Pericardium fibroblast (primary cell): ENCODE data around the genes CAPRIN1 and ABTB2.

DNA sequence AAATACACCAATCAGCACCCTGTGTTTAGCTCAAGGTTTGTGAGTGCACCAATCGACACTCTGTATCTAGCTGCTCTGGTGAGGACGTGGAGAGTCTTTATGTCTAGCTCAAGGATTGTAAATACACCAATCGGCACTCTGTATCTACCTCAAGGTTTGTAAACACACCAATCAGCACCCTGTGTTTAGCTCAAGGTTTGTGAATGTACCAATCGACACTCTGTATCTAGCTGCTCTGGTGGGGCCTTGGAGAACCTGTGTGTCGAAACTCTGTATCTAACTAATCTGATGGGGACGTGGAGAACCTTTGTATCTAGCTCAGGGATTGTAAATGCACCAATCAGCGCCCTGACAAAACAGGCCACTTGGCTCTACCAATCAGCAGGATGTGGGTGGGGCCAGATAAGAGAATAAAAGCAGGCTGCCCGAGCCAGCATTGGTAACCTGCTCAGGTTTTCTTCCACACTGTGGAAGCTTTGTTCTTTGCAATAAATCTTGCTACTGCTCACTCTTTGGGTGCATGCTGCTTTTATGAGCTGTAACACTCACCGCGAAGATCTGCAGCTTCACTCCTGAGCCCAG is 60.7 kb upstream of the CAPRIN1 start:
- RAMPAGE, long total RNA = no peak

DNA sequence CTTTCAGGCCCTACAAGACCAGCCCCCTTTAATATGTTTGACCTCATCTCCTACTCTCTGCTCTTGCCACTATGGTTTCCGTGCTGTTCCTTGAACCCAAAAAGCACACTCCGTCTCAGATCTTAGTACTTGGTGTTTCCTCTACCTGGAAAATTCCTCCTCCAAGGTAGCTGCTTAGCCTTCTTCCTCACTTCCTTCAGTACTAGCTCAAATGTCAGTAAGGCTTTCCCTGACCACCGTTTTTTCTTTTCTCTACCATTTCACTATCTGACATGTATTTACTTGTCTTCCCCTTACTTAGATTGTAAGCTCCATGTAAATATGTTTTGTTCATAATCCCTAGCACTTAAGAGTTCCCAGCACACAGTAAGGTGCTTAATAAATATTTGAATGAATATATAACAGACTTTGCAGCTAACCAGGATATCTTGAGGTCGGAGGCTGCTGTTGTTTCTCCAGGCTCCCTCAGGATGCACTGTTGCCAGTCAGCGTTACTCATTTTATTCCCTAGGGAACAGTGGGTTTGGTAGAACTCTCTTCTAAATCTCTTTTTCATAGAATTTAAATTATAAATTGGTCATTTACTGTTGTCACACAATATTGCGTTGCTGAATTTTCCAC is 1.2 kb upstream of the CAPRIN1 start:
- RAMPAGE, long total RNA = no peak

- RAMPAGE, long total RNA = no peak
Measured at GRCh38 chr11:34051301-34051938, at the start of gene CAPRIN1. TSS of gene CAPRIN1 (plus strand) at chr11:34051731.

GRCh38 chr11:34068472-34068764 is 16.9 kb downstream of the CAPRIN1 start:
- RAMPAGE, long total RNA = no peak

- RAMPAGE, long total RNA = no peak
Measured at GRCh38 chr11:34099461-34100622, 5.6 kb upstream of the NAT10 start.

GRCh38 chr11:34186136-34186939 is 80.9 kb downstream of the NAT10 start:
- RAMPAGE, long total RNA = no peak

- RAMPAGE, long total RNA = no peak
Measured at GRCh38 chr11:34309583-34310625, 47.9 kb downstream of the ABTB2 start.

GRCh38 chr11:34357558-34358124 is at the start of gene ABTB2:
TSS of gene ABTB2 (minus strand) at chr11:34358010.
- RAMPAGE, long total RNA = no peak

GRCh38 chr11:34489059-34489584 is 24.5 kb downstream of the ELF5 start:
- RAMPAGE, long total RNA = no peak

GRCh38 chr11:34599576-34599988 is 21.3 kb upstream of the EHF start:
- RAMPAGE, long total RNA = no peak

DNA sequence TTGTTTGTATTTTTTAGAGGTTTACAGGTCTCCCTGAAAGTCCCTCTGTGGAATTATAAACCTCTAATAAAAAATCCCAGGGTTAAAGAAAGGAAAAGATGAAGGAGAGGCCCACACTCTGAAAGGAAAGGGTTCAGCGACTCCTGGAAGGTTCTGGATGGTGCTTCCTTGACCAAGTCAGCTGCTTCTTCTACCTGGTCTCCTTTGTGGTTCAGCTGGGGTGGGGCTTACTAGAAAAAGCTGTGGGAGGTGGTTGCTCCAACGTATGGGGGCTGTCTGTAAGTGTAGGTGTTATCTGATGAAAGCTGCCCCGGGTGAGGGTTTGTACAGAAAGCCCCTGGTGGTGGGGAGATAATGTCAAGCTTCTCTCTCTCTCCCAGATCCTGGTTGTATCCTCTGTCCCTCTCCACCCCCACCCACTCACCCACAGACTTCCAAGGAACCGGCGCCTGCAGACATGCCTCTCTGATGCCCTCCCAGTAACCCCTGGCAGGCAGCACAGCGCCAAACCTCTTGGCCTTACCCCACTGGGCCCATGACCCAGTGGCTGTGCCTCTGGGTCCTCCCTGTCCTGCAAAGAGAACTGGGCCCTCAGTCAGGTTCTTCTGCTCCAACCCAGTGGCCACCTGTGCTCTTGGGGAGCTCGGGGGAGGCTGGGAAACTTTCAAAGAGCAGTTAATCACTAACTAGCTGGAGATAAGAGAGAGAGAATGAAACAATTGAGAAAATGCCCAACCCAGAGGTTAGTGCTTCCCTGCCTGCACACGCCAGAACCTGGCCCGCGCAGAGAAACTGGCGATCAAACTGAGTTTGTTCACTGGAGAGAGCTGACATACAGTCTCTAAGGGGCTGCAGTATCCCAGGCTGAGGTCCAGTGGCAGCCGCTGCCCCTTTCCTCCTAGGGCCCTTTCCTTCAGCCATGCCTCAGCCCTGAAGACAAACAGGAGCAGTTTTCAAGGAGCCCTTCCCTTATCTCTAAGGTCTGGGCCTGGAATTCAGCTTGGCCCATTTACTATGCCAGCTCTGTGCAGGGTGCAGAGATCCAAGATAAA is 20.4 kb upstream of the EHF start:
- RAMPAGE, long total RNA = no peak

DNA sequence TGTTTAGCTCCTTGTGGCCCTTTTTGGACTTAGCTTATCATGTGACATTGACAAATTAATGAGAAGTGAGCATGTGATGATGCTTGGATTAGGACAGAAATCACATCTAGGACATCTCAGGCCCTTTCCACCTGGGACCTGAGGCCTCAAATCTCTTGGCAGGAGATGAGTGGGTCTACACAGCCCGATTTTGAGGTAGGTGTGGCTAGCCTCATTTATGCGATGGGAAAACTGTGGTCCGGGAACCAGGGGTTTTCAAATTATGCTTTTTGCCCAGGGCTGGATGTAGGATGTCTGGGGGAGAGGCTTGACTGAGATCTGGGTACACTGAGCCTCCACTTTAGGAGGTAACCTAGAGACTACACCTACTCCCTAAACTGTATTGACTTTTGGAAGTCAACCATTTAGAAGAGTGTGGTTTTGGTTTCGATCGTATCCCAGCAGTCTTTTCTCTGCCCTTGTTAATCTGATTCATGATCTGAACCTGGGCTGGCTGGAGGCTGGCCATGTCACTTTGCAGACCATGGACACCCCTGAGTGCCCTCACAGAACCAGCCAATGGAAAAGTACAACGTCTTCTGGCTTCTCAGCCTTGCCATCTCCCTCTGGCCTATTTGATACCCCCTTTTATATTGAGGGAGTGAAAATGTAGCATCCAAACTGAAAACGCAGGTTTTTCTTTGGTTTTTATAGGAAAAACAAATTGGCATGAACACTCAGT is 10.7 kb downstream of the EHF start:
- RAMPAGE, long total RNA = no peak

DNA sequence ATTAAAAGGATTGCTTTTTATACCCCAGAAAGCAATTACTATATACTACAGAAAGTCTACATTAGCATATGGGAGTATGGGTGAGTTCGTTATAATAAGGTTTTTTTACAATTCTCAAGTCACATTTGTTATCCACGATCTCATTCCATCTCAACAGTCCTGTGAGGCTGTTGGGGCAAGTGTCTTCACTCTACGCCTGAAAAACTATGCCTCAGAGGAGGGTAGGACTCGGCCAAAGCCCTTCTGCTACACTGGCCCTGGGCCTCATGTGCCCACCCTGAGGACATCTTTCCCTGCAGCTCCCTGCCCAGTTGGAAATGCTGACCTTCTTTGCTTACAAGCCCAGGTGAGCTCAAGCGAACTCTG is 18.4 kb downstream of the EHF start:
- RAMPAGE, long total RNA = no peak

DNA sequence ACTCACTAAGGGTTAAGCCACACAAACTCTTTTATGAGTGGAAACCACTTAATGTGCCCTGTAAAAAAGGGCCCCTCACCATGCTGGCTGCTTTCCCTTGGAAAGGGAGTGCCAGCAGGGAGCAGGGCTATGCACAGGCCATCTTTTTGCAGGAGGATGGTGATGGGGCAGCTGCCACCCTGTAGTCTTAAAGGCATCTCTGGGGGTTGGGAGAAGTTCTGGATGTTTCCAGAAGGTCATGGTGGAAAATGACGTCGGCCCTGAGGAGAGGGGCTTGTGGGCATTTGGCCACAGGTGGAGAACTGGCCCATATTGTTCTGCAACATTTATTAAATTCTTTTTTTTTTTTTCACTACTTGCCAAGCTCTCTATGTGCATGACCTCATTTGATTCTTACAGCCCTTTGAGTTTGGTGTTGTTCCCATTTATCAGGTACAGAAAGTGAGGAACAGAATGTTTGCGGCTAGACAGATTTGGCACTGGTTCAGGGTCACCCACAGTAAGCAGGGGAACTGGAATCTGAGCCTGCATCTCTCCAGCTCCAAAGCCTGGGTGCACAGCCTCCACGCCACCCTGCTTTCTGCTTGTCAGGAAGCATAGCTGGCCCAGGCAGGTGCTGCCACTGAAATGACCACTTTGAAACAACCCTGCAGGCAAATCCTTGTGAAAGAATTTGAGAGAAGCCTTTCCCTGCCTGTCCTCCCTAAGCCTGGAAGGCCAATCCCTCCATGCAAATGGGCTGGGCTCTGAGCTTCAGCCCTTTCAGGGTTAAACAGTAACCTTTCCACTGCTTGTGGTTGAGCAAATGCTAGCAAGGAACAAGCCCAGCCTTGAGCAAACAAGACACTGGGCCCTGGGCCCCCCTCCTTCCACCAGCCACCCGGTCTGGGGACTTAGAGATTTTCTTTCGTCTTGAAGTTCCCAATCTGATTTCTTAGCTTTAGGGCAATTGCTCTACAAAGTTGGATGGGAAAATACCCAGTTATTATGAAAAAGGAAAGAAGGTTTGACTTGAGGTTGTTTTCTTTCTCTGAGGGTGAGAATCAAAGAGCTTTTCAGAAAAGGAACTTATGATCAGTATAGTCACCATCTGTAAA is 19.1 kb downstream of the EHF start:
- RAMPAGE, long total RNA = no peak

- RAMPAGE, long total RNA = no peak
Measured at GRCh38 chr11:34646222-34646869, 25.5 kb downstream of the EHF start.

DNA sequence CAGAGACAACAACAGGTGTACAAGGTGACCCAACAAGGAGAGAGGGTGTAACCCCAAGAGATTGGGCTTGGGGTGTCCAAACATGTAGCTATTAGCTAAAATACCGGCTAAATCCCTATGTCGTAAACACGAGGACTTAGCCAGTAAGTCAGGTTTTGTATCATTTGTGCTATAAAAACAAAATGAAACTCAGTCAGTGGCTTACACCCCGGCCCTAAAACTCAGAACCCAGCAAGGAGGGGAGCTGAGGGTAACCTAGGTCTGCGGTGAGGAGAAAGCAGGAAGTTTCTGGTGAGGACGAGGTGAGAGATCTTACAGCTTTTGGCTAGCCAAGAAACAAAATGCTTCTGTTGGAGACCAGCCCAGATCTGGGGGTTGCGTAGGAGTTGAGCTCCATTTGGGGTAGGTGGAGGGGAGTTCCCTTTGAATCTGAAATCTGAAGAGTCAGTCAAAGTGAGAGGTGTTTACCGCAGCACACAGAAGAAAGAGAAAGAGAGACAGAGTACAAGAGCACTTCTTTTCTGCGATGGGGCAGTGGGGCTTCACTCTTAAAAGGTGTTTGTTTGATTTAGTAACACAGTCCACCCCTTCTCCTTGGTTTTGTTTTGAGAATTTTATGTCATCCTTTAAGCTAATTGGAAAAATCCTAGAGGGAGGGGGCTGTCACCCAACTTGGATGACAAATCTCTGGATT is 29.6 kb downstream of the EHF start:
- RAMPAGE, long total RNA = no peak

DNA sequence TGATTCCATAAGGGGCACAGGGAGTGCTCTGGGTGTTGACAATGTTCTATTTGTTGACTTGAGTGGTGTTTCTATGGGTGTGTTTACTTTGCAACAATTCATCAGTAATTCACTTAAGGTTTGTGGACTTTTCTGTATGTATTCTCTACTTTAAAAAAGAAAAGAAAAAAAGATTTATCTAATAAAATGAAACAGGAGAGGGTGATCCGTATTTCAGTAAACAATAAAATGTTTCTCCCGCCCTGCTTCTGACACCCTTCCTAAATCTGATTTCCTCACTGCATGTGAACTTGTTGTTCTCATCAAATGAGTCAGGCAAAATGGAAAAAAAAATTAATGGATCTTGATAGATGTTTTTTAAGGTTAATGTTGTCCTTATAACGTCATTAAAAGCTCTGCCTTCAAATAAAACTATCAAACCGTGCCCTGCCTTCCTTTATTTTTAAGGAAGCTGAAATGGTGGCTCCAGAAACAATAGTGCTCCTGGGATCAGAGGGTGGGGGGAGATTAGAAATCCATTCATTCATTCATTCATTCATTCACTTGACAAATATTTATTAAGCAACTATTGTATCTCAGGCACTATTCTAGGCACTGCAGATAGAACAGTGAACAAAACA is 77.2 kb upstream of the CD44 start:
- RAMPAGE, long total RNA = no peak

DNA sequence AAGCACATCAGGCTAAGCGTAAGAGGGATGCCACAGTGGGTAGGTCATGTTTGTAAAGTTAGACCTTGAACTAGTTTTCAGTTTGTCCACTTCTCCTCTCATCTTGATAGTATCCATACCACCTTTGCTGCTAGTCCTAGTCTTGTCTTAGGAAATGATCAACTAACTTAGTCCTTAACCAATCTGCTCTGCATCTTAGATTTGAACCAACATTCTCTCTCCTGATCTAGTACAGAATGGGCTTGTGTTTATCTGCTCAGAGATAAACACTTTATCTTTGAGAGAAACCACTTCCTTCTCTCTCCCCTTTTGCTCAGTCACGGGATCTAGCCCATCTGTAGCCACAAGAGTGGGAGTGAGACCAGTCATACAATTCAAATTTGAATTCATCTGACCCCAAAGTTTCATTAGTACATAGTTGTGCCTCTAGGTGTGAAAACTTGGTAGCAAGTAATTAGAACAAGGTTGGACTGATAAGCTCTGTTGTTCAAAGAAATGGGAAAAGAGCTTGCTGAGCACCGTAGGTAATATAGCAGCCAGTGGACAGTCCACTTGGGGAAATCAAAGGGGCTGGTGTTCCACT is 71.9 kb upstream of the CD44 start:
- RAMPAGE, long total RNA = no peak

DNA sequence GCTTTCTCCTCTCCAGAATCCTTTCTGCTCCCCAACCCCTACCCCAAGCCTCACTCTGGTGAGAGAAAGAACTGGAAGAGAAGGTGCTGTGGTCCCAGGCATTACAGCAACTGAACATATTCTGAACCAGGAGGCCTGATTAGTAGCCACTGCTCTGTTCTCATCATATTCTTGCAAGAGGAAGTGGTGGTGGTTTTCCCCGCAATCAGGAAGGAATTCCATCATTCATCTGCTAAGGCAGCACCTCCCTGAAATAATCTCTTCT is 28.0 kb upstream of the CD44 start:
- RAMPAGE, long total RNA = no peak

- RAMPAGE, long total RNA = no peak
Measured at GRCh38 chr11:35140651-35141544, 1.9 kb downstream of the CD44 start.